ENCODE measurements around a stretch of chr6.

- RRBS = no CpG with 5 or more reads among the region's 13 CpGs
These were observed 102.4 kb downstream of the HIVEP2 start for GRCh38 chr6:142842334-142843289.

DNA sequence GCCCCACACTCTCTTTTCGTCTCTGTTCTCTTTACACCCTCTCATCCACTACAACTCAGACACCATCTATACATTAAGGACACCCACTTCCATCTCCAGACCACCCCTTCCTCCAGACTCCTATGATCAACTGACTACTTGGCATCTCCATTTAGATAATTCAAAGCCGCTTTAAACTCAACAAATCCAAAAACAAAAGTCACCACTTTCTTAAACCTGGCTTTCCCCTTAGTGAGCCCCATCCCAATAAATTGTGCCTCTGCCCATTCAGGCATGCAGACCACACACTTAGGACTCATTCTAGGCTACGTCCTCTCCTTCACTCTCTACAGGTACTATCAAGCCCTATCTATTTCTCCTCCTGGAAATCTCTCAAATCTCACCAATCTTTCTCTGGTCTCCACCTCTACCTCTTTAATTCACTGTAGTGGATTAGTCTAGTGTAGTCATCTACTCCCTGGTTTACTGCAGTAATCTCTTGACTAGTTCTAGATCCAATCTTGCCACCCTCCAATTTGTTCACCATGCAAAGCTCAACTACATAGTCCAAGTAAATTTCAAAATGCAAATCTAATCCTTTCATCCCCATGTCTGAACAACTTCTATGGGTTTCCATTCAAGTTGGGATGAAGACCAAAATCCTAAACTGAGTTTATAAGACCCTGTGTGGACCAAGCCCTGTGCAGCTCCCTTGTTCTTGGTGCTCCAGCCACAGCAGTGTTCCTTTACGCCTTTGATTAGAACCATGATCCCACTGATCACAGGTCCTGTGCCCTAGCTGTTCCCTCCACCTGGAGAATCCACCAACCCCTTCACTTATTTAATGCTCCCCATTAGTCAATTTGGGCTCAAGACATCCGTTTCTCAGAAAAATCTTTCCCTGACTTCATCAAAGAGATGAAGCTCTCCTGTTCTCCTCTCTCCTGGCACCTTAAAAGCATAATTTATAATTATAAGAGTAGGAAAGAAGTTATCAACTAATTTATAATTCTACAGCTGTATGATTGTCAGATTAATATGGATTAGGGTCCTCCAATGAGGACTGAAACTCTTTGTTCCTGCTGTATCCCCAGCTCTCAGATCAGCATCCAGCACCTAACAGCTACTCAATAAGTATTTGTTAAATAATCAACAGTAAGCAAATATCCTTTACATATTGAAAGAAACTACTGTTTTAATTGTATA is 28.9 kb downstream of the HIVEP2 start:
- RRBS = no CpG with 5 or more reads among the region's 5 CpGs

GRCh38 chr6:142943476-142944389 is 1.2 kb downstream of the HIVEP2 start:
- RRBS = no CpG with 5 or more reads among the region's 18 CpGs

DNA sequence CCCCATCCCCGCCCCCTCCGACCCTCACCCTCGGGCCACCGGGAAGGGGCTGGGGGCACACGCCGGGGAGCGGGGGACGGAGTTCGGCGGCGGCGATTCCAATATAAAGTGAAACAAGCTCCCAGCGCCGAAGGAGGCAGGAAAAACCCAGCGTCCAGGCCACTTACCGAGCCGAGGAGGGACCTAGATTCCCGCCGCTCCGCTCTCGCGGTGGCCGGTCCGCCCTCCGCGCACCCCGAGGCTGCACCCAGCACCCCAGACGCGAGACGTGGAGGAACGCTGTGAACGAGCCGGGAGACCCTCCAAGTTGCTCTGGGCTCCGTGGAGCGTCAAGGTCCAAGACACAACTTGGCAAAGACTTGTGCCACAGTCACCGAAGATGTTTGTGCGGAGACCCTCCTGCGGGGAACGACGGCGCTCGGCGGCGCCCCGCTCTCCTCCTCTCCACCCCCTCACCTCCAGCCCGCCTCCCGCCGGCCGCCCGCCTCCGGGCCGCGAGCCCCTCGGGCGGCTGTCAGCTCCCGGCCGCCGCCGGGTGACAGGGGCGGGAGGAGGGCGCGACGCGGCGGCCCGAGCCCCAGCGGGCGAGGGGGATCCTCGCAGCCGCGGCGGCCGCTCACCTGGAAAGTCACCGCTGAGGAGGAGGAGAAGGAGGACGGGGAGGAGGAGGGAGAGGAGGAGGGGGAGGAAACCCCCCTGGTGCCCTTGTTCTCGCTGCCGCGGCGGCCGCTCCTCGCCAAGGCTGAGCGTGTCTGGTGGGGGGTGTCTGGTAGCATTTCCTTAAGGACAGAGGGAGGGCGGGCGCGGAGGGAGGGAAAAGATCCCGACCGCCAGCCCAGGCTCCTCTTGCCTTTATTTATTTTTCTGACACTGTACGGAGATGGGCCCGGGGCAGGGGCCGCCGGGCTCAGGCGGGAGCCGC is 609 bp upstream of the HIVEP2 start:
- RRBS = 1% methylated on average over 11 of the region's 93 CpGs

GRCh38 chr6:143039080-143039561 is 21.6 kb upstream of the AIG1 start:
- RRBS = no CpG with 5 or more reads among the region's 2 CpGs

- RRBS = no CpG with 5 or more reads among the region's 7 CpGs
These were observed 83.1 kb upstream of the PHACTR2 start for GRCh38 chr6:143594538-143595214.

GRCh38 chr6:143679870-143680576 is 2.3 kb downstream of the PHACTR2 start:
- RRBS = no CpG with 5 or more reads among the region's 10 CpGs

GRCh38 chr6:143856956-143858115 is 6.9 kb upstream of the ZC2HC1B start:
- RRBS = no CpG with 5 or more reads among the region's 13 CpGs

GRCh38 chr6:143901716-143902166 is 37.5 kb downstream of the ZC2HC1B start:
- RRBS = no CpG with 5 or more reads among the region's 4 CpGs

DNA sequence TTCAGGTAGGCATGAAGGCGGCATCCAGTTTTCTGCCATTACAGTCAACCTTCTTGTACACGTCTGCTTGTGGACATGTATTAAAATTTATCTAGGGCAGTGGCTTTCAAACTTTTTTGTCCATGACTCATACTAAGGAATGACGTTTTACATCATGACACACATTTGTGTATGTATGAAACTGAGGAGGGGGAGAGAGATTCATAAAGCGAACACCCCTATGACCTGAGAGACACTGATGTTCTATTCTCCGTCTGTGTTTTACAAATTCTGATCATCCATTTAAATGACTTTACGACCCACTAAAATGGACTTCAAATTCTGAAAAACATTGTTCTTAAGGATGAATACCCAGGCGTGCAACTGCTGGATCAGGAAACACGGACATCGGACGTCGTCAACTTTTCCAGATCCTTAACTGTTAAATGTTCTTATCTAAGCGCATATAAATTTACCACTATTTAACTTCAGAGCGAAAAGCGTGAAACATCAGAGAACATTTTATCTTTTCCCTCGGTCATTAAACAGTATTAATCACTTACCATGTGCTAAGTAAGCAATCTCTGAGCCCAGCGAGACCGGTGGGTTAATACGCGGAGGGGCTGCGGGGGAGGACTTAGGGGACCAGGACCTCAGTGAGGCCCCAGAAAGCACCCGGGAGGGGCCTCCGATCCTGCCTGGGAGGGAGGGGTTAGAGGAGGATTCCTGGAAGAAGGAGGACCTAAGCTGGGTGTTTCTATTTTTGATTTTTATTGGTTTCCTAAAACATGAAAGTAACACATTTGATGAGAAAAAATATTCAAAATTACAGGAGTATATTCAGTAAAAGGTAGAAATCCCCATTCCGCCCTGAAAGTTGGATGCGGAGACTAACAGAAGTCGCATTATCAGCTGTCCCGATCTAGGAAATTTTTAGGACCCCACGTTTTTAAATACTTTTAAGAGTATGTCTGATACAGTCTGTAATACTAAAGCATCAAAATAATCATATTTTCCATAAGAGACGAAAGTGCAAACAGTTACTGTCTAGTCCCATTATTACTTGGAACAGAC is 1.0 kb downstream of the PLAGL1 start:
- RRBS = 24% methylated on average over 5 of the region's 28 CpGs

GRCh38 chr6:144154625-144155286 is 4.4 kb downstream of the STX11 start:
- RRBS = no CpG with 5 or more reads among the region's 5 CpGs

- RRBS = no CpG with 5 or more reads among the region's 2 CpGs
These were observed 39.0 kb downstream of the STX11 start for GRCh38 chr6:144189172-144189920.

DNA sequence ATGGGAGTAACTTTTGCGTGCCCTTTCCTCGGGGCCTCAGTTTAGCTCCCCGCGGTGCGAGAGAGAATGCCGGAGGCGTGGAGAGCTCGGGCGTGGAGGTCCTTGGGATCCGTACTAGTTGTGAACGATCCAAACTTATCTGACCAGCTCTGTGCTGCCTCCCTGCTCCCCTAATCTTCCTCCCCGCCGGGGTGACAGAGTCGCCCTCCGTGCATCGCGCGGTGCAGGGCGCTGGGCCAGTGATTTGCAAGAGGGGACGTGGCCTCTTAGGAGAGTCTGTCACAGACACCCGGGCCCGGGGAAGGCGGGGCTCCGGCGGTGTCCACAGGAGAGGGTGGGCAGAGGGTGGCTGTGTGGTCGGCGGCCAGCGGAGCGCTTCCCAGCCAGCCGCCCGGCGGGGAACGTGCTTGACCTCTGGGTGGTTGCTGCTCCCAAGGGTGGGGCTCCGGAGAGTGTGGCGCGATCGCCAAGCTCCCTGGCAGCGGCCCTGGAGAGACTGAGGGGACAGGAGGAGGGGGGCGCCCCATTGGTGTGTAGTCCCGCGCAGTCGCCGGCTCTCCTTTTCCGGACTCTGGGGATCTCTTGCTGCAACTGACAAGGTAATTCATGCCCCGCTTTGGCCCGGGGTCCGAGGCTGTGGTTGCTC is 961 bp downstream of the UTRN start:
- RRBS = 6% methylated on average over 27 of the region's 47 CpGs

GRCh38 chr6:144331384-144332085 is 46.4 kb downstream of the UTRN start:
- RRBS = no CpG with 5 or more reads among the region's 12 CpGs

- RRBS = no CpG with 5 or more reads among the region's 3 CpGs
These were observed 417.8 kb downstream of the UTRN start for GRCh38 chr6:144702635-144703640.

- RRBS = no CpG with 5 or more reads among the region's 2 CpGs
These were observed 385.1 kb downstream of the EPM2A start for GRCh38 chr6:145350244-145350542.

- RRBS = 1% methylated on average over 8 of the region's 42 CpGs
These were observed 757 bp downstream of the EPM2A start for GRCh38 chr6:145734441-145735084.

GRCh38 chr6:146885285-146885796 is 286.6 kb downstream of the ADGB start:
- RRBS = no CpG with 5 or more reads among the region's 1 CpG

GRCh38 chr6:146892505-146893165 is 293.9 kb downstream of the ADGB start:
- RRBS = no CpG with 5 or more reads among the region's 2 CpGs